ENCODE measurements around the genes TOMM20L and SIX4.

DNA sequence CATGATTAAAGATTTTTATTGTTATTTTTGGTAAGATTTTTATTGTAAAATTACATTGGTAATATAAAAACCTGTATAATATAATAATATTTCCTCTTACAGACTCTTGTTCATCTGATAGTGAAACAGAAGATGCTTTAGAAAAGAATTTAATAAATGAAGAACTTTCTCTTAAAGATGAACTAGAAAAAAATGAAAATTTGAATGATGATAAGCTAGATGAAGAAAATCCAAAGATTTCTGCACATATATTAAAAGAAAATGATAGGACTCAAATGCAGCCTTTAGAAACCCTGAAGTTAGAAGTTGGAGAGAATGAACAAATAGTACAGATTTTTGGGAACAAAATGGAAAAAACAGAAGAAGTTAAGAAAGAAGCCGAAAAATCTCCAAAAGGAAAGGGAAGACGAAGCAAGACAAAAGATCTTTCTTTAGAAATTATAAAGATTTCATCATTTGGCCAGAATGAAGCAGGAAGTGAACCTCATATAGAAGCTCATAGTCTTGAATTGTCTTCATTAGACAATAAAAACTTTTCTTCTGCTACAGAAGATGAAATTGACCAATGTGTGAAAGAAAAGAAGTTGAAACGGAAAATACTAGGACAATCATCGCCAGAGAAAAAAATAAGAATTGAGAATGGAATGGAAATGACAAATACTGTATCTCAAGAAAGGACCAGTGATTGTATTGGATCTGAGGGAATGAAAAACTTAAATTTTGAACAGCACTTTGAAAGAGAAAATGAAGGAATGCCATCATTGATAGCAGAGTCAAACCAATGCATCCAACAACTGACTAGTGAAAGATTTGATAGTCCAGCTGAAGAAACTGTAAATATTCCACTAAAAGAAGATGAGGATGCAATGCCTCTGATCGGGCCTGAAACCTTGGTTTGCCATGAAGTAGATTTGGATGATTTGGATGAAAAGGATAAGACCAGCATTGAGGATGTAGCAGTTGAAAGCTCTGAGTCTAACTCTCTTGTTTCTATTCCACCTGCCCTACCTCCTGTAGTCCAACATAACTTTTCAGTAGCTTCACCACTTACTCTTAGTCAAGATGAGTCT lies 31.3 kb upstream of the TOMM20L start:
- PRO-cap: no peak

DNA sequence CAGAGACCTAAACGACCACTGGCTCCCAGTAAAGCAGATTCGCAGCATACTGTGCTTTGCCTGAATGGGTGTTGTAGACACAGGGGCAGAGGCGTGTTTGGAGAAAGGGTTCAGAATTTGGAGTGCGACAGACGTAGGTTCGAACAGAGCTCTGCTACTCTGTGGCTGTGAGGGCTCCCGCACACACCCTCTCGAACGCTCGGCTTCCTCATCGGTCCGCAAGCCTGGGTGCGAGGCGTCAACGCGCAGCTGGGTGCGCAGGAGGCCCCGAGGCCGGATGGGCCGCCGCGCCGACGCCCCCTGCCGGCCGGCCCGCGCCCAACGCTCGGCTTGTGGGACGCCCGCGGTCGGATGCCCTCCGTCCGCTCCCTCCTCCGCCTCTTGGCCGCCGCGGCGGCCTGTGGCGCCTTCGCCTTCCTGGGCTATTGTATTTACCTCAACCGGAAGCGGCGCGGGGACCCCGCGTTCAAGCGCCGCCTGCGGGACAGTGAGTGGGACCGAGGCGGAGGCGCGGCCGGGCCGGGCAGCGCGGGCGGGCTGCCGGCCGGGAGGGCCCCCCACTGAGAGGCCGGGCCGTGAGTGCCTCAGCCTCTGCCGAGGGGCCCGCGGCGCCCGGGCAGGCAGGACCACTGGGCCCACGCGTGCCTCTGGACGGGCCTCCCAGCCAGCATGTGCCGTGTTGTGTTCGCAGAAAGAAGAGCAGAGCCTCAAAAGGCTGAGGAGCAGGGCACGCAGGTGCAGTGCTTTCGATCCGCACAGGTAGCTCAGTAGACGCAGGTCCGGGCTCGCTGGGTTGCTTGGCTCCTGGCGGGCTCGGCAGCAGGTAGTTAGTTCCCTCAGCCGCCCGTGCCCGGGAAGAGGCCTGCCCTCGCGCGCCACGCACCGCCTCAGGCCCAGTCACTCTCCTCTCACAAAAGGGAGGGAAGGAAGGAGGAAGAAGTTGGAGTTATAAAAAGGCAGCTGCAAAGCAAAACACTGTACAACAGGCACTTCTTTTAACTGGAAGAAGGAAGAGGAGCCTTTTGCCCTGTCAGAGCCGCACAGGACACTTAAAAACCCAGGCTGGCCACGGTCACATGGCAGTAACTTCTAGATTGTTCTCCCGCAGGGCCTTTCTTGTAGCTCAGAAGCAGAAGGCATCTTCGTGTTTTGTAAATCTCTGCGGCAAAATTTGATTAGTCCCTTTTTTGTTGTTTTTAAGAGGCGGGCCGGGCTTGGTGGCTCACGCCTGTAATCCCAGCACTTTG lies at the start of gene TOMM20L:
Gene TOMM20L, plus strand, starts transcription at position 324 of the 1,247 bp plus-strand sequence.
- PRO-cap: bidirectional peak, plus-strand start at position 333 of the sequence, minus-strand start at position 210 of the sequence; bidirectional peak, plus-strand start at position 487 of the sequence, minus-strand start at position 402 of the sequence

DNA sequence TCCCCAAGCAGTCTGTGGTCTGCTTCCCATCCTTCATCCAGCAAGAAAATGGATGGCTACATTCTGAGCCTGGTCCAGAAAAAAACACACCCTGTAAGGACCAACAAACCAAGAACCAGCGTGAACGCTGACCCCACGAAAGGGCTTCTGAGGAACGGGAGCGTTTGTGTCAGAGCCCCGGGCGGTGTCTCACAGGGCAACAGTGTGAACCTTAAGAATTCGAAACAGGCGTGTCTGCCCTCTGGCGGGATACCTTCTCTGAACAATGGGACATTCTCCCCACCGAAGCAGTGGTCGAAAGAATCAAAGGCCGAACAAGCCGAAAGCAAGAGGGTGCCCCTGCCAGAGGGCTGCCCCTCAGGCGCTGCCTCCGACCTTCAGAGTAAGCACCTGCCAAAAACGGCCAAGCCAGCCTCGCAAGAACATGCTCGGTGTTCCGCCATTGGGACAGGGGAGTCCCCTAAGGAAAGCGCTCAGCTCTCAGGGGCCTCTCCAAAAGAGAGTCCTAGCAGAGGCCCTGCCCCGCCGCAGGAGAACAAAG lies 7.9 kb downstream of the DACT1 start:
- PRO-cap: no peak

DNA sequence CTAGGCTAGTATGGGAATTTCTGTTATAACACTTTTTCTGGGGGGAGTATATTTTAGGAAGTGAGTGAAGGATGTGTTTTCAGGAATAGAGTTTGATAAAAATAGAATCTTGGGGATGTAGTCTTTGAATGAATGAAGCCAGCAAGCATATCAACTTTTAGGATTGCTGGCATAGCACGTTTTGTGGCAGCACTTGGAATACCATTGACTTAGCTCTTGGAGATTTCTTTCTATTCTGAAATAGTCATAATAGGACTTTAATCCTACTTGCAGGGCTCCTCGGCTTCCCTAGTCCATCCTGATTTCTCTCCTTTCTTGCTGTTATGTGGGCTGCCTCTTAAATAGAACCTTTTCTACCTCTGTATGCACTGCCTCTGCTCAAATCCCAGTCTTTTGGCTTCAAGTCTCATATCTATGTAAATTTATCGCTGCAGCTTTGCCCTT lies 141.7 kb downstream of the DACT1 start:
- PRO-cap: no peak

DNA sequence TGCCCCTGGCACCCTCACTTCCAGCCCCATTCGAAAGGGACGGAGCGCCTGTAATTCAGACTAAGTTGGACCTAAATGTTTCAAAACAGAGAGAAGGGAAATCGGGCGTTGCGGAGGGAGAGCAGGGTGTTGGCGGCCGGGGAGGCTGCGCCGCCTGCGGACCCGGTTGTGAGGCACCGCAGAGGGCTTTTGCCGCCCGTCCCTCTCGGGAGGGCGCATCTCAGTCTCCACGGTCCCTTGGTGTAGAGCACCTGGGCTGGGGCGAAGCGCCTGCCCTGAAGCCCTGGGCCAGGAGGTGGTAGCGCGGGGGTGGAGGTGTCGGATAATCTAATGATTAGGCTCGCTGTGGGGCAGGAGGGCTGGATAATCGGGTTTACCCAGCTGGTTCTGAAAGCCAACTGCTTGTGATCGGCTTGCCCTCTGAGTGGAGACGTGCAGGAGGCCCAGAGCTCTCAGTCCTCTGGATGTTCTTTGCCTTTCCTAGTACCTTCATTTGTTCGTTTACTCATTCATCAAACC lies 884 bp downstream of the DAAM1 start:
- PRO-cap: no peak

DNA sequence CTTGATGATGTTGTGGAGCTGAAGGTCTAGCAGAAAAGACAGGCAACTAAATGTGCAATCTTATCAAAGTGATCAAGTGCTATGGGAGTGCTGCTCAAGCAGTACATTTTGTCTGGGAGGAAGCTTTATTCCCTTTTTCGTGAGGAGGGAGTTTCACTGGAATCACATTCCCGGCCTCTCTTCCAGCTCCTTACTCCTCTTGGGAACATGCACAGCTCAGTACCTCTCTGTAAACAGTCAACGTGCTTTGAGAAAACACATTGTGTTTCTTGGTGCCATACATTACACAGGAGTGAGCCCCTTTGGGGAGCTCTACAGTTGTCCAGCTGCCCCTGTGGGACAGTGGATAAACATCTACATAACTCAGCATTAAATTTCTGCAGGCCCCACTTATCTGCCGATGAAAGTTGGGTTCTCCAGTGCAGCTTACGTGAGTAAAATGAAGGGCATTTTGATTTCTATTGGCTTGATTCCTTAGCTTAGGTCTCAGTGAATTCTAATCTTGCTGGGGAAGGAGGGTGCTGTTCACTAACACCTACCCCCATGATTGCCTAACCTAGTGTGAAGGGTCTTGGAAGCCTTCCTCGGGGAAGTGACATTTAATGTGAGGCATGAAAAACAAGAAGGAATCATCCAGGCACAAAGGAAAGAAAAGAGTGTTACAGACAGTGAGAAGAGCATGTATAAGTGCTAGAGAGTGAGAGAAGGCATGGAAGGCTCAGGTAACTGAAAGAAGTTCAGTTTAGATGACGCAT lies 80.8 kb downstream of the DAAM1 start:
- PRO-cap: no peak

DNA sequence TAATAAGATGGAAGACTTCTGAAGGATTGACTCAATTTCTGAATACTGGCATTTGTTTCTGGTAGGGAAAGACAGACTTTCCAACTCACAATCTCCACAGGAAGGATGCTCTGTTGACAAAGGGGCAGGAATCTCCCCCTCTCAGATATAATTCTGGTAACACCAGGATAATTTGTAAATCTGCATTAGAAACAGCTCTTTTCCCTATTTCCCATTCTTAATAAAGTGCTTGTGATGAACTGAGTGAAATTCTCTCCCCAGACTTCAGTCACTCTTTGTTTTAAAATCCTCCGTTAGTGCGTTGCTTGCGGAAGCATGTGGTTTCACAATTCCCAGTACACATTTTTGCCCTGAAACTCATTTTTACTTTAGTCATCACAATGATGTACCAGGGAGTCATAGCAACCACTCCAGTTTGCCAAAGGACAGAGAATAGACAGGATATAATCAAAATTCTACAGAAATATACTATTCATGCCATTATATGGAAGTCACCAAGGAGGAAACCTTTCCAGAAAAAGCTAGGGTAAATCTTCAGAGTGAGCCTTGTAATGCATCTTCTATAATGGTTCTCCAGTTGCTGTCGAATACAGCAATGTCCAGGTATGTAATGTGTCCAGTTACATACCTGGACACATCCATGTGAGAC lies 58.0 kb downstream of the GPR135 start:
- PRO-cap: no peak

DNA sequence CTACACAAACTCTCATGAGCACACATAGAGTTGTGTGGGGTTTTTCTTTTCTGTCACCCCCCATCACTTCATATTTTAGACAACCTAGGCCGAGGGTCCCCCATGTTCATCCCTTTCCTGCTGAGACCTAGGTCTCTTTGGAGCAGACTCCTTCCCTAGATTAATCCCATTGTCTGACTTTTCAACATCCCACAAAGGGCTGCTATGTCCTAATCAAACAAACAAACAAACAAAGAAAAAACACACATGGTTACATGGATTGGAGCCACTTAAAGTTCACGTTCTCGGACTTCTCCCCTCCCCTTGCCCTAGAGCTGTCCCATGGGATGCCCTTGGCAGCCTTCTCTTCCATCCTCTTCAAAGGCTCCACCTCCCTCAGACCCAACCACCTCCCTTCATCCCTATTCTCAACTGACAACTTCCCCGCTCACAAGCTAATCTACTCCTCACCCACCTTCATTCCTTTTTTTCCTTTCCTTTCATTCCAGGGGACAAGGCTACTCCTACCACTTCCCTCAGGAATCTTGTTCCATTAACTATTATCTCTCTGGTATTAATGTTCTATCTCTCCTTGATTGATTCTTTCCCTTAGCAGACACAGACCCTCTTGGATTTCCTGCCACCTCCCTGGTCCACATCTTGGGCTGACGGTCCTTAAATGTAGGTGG lies 40.5 kb downstream of the GPR135 start:
- PRO-cap: no peak

GRCh38 chr14:59726861-59727639 lies 143.5 kb downstream of the RTN1 start:
- PRO-cap: no peak

- PRO-cap: no peak
Measured at GRCh38 chr14:59869224-59870207, 1.1 kb downstream of the RTN1 start.

GRCh38 chr14:60245530-60246052 lies 3.4 kb upstream of the PPM1A start:
- PRO-cap: no peak

- PRO-cap: no peak
Measured at GRCh38 chr14:60262972-60263387, 14.0 kb downstream of the PPM1A start.

DNA sequence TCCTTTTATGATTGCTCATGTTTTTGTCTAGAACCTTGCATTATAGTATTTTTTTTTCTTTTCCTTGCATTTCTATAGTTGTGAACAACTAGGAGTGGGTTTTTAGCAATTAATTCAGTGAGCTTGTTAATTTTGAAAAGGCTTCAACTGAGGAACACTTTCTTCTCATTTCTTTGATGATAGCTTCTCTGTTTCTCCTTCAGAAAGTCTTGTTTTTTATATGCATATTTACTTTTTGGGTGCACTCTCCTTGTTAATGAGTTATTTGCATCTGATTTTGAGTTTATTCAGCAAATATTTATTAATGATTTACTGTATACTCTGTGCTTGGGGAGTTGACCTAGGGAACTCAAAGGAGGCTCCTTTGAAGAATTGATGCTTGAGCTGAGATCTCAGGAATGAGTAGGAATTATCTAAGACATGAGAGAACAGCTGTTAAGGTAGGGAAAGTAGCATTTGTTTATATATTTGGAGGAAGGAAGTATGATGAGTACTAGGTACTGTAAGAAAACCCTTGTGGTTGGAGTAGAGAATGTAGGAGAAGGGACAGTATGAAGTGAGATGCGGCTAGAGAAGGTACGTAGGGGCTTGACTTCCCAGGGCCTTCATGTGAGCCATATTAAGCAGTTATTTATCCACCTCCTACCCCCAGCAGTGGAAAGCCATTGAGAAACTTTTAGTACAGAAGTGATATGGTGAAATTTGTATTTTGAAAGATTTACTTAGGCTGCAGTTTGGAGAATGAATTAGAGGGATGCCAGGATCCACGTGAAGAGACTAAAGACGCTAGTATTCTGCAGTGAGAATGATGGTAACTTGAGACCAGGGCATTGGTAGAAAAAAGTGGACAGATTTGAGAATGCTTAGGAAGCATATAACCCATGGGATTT lies 24.1 kb downstream of the PPM1A start:
- PRO-cap: no peak

DNA sequence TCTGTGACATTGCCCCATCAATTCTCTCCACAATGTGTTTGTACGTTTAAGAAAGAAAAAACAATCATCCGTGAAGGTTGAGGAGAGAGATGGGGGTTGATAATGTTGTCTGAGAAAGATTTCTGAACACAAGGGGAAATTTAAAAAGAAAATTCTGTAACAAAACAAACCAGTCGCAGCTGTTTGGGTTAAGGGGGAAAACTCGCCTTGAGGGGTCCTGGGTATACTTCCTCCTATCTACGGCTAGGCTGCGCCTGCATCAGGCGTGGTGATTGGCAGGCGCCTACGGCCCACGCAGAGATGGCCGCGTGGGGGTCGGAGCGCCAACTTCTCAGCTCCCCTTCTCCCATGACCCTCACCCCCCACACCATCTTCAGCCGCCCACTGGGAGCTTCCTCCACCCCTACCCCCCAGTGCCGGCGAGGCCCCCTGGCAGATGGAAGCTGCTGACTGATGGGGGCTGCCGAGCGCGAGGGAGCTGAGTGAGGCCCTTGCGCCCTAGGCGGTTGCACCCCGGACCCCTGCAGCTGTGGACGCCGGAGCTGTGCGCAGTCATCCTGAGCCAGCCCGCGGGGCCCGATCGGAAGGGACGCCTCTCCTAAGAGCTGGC lies 12.2 kb downstream of the SIX1 start:
- PRO-cap: no peak

- PRO-cap: no peak
Measured at GRCh38 chr14:60642069-60642879, 7.0 kb downstream of the SIX1 start.

- PRO-cap: no peak
Measured at GRCh38 chr14:60723975-60724807, at the start of gene SIX4. Gene SIX4 (minus strand): TSS chr14:60724351.

- PRO-cap: no peak
Measured at GRCh38 chr14:60933119-60933534, 47.8 kb downstream of the TRMT5 start.

DNA sequence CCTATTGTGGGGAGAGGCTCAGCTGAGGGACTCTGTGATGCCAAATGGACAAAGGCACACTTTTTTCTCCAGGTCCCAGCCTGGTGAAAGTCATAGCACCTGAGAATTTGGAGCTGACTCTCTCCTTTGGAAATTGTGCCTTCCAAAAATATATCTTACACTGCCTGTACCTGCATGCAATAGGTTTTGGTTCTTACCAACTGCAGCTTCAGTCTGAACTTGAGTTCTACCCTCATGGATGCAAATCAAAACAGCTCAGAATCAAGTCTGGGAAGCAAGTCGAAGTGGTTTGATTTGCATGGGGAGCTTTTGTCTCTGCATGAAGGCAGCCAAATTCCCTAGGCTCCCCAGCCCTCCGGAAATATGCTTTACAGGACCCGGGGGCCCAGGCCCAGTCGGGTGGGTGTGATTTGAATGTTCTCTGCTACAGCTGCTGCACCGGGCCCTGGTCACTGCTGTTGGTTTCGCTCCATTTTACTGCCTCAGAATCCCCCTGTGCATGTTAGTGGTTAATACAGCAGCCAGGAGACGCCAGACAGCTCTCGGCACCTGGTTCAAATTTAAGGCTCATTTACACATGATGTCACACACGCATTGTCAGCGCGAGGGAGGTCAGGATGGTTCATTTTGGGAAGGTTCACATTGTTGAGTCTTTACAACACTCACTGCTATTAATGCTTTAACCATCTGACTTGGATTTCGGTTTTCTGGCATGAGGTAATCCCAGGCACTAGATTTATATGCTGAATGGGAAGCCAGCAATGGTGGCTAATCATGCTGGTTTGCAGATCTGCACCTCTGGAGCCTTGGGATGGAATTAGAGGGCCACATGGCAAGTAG lies 99.5 kb downstream of the SLC38A6 start:
- PRO-cap: no peak

DNA sequence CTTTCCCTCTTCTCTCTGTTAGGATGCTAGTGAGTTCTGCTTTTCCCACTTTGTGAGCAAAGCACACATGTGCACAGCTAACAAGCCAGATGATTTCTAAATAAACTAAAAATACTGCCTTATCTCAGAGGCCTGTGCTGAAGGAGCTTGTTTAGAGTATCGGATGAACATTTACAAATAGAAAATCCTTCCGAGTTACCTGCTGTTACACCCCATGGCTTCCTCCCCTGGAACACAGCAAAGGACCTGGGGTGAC lies 144.3 kb downstream of the SLC38A6 start:
- PRO-cap: no peak

DNA sequence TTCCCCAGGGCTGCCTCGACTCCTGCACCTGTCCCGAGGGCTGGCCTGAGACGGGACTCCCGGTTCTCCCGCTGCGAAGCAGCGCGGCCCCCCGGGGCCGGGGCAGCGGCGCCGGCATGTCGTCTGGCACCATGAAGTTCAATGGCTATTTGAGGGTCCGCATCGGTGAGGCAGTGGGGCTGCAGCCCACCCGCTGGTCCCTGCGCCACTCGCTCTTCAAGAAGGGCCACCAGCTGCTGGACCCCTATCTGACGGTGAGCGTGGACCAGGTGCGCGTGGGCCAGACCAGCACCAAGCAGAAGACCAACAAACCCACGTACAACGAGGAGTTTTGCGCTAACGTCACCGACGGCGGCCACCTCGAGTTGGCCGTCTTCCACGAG lies 598 bp downstream of the PRKCH start:
- PRO-cap: bidirectional peak, plus-strand start at position 327 of the sequence, minus-strand start at position 143 of the sequence

Measured in natural killer cell (primary cell).